Placental epithelial cell (primary cell): Measurements from ENCODE around the genes G6PC1 and PYY.

GRCh38 chr17:42773643-42773981, 363 bp downstream of the VPS25 start:
- CAGE, long polyA plus RNA, result no peak

- CAGE, long polyA plus RNA, result no peak
Observed at GRCh38 chr17:42780779-42781719, 639 bp downstream of the WNK4 start.

- CAGE, long polyA plus RNA, result no peak
Observed at GRCh38 chr17:42841316-42842379, 2.7 kb upstream of the AOC2 start.

DNA sequence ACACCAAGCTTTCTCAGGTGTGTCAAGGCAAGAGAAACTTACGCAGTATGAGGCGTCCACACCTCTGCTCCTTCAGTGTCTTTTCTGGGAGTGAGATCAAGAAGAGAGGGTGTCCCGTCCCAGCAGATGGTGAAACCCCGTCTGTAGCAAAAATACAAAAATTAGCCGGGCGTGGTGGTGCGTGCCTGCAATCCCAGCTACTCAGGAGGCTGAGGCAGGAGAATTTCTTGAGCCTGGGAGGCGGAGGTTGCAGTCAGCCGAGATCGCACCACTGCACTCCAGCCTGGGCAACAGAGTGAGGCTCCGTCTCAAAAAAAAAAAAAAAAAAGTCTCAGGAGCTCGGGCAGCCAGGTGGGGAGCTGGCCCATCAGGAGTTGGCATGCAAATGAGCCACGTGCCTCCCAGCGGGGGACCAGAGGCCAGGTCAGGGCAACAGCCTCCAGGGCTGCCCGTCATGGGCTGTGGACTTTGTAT, 22.6 kb upstream of the G6PC1 start:
- CAGE, long polyA plus RNA, result no peak

GRCh38 chr17:42898393-42898786, 2.2 kb upstream of the G6PC1 start:
- CAGE, long polyA plus RNA, result no peak

DNA sequence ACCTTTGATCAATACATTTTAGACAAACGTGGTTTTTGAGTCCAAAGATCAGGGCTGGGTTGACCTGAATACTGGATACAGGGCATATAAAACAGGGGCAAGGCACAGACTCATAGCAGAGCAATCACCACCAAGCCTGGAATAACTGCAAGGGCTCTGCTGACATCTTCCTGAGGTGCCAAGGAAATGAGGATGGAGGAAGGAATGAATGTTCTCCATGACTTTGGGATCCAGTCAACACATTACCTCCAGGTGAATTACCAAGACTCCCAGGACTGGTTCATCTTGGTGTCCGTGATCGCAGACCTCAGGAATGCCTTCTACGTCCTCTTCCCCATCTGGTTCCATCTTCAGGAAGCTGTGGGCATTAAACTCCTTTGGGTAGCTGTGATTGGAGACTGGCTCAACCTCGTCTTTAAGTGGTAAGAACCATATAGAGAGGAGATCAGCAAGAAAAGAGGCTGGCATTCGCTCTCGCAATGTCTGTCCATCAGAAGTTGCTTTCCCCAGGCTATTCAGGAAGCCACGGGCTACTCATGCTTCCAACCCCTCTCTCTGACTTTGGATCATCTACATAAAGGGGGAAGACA, at the start of gene G6PC1:
G6PC1 (plus strand) TSS at position 115 of the 590 bp plus-strand sequence.
- CAGE, long polyA plus RNA, result no peak

GRCh38 chr17:43018477-43019054, 3.6 kb downstream of the VAT1 start:
- CAGE, long polyA plus RNA, result no peak

GRCh38 chr17:43124257-43124485, 993 bp downstream of the BRCA1 start:
- CAGE, long polyA plus RNA, result no peak

DNA sequence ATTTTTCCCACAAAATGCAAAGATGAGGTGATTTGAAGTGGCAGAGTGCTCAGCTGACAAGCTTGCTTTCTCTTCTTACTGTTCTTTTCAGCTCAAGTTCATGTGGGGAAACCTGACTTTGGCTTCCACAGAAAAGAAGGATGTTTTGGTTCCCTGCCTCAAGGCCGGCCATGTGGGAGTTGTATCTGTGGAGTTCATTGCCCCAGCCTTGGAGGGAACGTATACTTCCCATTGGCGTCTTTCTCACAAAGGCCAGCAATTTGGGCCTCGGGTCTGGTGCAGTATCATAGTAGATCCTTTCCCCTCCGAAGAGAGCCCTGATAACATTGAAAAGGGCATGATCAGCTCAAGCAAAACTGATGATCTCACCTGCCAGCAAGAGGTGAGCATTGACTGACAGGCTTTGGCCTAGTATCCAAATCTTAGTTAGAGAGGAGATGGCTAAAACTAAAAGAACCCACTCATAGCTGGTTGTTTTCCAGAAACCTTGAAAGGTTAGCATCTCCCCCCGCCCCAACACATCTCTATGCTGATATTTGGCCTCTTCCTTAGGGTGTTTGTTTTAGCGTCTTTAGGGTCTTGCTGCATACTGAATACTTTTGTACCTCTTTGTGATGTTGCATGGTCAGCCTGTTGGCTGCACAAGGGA, 18.3 kb upstream of the TMEM106A start:
- CAGE, long polyA plus RNA, result no peak

DNA sequence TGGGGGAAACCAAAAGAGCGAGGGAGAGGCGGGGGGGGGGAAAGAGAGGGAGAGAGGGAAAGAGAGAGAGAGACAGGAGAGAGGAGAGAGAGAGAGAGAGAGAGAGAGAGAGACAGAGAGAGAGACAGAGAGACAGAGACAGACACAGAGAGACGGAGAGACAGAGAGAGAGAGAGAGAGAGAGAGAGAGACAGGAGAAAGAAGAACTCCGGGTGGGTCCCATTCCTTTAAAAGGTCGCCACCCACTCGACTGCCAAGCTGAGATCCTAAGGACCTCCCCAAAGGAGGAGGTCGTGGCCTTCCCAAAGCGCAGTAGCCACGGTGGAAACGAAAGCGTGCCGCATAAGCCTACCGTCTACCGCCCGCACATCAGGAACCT, 11.0 kb upstream of the CCDC200 start:
- CAGE, long polyA plus RNA, result no peak

DNA sequence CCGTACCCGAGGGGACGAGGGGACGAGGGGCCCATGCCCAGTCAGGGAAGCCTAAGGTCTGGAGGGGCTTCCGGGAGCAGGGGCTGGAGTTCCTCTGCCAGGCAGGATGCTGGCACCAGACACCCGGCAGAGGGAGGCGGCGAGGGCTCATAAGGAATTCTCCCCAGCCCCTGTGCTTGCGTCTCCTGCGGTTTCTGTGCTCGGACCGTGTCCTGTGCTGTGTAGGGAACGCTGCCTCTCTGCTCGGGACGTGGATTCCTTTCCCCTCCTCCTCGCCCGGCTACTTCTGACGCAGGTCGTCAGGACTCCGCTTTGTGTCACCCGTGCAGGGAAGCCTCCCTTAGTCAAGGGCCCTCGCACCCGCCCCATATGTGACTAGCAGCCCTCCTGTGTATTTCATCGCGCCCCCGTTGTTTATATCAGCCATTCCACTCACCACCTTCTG, 62.6 kb upstream of the CCDC200 start:
- CAGE, long polyA plus RNA, result no peak

DNA sequence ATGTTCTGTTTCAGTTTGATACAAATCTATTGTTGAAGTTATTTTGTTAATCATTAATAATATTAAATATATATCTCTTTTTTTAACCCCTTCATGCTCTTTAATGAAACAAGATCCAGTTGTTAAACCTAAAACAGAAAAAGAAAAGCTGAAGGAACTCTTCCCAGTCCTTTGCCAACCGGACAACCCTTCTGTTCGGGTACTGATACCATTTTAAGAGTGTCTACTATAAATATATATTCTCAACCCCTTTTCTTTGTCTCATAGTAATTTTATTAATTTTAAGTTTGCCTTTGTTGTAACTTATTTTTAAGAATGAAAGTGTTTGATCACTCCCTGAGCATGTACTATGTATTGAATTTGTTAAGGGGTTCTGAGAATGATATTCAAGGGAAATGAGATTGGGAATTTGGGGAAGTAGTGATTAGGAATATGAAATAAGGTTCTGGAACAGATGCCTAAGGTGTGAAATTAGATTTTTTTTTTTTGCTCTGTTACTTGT, 7.3 kb downstream of the DHX8 start:
- CAGE, long polyA plus RNA, result no peak

GRCh38 chr17:43574249-43574616, 28.1 kb upstream of the ETV4 start:
- CAGE, long polyA plus RNA, result no peak

GRCh38 chr17:43634689-43635231, 27.0 kb downstream of the MEOX1 start:
- CAGE, long polyA plus RNA, result no peak

- CAGE, long polyA plus RNA, result no peak
Observed at GRCh38 chr17:43778123-43778544, 643 bp downstream of the DUSP3 start.

DNA sequence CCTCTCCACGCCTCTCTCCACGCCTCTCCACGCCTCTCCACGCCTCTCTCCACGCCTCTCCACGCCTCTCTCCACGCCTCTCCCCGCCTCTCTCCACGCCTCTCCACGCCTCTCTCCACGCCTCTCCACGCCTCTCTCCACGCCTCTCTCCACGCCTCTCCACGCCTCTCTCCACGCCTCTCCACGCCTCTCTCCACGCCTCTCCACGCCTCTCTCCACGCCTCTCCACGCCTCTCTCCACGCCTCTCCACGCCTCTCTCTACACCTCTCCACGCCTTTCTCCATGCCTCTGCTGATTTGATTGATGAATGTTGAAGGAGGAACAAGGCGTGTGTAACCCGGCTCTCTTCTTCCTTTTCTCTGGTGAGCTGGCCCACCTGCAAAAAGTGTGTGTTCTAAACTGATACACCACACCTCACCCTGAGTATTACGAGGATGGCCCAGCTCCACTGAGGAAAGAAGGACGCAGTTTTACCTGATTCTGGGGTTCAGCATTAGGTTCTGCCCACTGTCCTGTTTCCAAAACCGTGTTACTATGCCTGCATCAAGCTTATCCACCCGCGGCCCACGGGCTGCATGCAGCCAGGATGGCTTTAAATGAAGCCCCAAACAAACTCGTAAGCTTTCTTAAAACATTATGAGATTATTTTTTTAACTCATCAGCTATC, 4.3 kb upstream of the CD300LG start:
- CAGE, long polyA plus RNA, result no peak

GRCh38 chr17:43846241-43846729, 691 bp upstream of the CD300LG start:
- CAGE, long polyA plus RNA, result no peak

DNA sequence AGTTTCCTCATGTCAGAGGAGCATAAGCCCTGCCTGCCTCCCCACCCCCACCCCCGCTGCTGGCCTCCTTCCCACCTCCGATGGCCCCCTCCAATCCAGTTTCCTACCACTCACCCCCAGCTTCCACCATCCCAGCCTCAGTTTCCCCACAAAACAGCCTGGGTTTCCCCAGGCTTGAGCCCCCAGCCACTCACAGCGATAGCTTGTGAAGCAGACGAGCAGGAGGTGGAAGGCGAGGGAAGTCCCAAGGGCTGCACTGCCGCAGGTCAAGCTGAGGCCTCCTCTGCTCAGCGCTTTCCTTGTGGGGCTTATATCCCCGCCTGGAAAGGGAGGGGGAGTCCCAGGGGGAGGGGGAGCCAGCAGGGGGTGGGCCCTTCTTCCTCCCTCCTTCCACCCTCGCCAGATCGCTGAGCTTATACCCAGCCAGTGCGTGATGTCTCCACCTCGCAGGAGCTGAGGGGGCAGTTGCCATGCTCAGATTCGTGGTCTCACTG, at the start of gene PYY:
PYY (minus strand) TSS at position 285 of the 494 bp plus-strand sequence.
- CAGE, long polyA plus RNA, result no peak

DNA sequence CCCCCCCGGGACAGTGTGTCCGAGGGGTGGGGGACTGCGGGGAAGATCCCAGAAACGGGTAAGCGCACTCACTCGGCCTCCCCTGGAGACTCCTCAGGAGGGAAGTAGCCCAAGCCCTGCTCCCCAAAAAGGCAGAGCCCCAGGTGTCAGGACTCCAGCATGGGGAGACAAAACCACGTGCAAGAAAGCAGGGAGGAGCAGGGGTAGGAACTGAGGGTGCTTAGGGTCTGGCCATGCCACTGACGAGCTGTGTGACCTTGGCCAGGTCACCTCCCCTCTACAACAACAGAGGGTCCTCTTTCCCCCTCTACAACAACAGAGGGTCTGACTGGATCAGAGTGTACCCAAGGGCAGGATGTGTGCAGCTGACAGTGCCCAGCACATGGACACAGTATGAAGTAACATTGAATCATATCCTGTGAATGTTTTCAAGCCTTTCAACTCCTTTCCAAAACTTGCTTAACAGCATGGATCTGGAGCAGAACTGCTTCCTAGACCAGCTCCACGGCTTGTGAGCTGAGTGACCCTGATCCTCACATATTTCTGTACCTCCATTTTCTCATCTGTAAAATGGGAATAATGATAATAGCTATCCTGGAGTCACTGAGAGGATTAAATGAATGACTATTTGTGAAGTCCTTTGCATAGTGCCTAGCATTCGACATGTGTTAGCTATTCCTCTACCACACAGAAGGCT, 2.1 kb upstream of the NAGS start:
- CAGE, long polyA plus RNA, result no peak

DNA sequence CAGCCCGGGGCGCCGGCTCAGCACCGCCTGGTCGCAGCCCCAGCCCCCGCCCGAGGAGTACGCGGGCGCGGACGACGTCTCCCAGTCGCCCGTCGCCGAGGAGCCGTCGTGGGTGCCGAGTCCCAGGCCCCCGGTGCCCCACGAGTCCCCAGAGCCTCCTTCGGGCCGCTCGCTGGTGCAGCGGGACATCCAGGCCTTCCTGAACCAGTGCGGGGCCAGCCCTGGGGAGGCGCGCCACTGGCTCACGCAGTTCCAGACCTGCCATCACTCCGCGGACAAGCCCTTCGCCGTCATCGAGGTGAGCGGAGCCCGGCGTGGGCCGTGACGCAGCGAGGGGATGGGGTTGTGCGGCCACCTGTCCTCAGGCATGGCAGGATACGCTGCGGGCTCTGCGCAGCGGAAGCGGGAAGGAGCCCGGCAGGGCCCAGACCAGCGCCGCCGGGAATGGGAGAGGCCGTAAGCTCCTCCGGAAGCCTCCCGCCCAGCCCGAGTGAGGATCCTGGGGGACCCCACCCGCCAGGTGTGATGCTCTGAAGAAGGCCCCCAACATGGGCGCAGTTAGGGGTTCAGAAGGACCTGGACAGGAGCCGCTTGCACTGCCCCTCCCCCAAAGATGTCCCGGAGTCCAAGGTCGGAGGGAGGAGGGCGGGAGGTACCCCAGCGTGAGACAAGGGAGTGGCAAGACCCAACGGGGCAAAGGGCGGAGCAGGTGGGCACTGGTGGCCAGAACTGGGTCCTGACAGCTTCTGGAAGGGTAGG, 549 bp downstream of the NAGS start:
- CAGE, long polyA plus RNA, result no peak